Esophagus muscularis mucosa (tissue), 4 donors: ENCODE measurements around a stretch of chr5.

GRCh38 chr5:92546-93088 is 649 bp downstream of the PLEKHG4B start:
- PRO-cap, result no peak
- RAMPAGE, long total RNA, 4 experiments, result no peak in any of the 4 experiments

GRCh38 chr5:218460-219414 is 617 bp downstream of the SDHA start:
- PRO-cap, result no peak
- RAMPAGE, long total RNA, 4 experiments, result no peak in any of the 4 experiments

DNA sequence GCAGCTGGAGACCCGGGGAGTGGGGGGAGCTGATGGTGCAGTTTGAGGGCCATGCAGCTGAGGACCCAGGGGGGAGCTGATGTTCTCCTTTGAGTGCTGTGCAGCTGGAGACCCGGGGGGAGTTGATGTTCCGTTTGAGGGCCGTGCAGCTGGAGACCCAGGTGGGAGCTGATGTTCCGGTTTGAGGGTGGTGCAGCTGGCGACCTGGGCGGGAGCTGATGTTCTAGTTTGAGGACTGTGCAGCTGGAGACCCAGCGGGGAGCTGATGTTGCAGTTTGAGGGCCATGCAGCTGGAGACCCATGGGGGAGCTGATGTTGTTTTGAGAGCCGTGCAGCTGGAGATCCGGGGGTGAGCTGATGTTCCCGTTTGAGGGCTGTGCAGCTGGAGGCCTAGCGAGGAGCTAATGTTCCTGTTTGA is 14.6 kb downstream of the PDCD6 start:
- PRO-cap, result no peak
- RAMPAGE, long total RNA, 4 experiments, result no peak in any of the 4 experiments

DNA sequence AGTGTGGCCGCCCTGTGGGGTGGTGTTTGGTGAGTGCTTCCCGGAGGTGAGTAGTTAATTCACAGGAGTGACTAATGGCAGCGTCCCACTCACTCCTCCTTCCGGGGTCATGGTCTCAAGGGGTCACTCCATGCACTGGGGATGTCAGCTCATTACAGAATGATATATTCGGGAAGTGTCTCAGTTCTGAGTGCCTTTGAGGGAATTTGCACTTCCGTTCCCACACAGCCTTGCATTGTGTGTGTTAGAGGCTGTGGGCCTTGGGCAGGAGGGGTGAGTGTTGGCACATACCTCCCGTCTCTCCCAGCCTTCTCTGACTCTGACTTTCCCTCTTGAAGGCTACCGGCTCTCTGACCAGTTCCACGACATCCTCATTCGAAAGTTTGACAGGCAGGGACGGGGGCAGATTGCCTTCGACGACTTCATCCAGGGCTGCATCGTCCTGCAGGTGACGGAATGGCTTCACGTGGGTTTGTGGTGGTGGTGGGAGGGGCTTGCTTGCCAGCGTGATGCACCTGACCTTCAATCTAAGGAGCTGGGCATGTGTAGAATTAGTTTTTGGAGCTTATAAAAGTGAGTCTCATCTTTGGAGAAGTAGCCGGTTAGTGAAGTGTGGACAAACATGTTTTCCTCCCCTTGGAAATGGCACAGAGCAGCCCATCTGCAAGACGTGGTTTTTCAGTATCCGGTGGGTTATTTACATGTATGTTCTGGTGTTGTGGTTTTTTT is 10.4 kb upstream of the AHRR start:
- PRO-cap, result no peak
- RAMPAGE, long total RNA, 4 experiments, result no peak in any of the 4 experiments

DNA sequence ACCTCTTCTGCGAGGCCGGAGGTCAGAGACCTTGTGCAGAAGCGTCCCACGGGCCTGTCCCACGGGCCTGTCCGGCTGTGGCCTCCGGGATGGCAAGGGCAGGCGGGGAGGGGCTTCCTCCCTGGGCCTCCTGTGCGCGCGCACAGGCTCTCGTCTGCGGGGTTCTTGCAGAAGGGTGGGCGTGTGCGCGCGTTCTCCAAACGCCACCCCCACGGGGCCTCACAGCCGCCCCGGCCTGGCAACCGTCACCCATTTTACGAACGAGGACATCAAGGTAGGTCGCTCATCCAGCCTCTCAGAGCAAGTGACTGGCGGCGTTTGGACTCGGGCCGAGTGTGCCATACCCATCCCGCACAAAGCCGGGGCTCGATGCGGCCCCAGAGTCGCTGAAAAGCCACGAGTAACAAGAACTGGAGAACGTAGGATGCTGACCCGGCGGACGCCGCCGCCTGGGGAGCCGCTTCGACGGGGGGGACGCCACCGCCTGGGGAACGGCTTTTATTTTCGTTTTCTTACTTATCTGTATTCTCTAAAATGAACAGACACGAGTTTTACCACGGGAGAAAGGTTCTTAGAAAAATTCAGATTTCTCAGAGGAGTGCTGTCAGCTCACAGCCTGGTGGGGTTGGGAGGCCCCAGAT is 995 bp downstream of the AHRR start:
- PRO-cap, result no peak
- RAMPAGE, long total RNA, 4 experiments, result no peak in any of the 4 experiments

GRCh38 chr5:399624-400735 is 43.0 kb upstream of the EXOC3 start:
- PRO-cap, result unidirectional peak, minus-strand start at chr5:400003
- RAMPAGE, long total RNA, 4 experiments, result no peak in any of the 4 experiments

GRCh38 chr5:447228-447992 is 4.4 kb downstream of the EXOC3 start:
- PRO-cap, result no peak
- RAMPAGE, long total RNA, 4 experiments, result no peak in any of the 4 experiments

DNA sequence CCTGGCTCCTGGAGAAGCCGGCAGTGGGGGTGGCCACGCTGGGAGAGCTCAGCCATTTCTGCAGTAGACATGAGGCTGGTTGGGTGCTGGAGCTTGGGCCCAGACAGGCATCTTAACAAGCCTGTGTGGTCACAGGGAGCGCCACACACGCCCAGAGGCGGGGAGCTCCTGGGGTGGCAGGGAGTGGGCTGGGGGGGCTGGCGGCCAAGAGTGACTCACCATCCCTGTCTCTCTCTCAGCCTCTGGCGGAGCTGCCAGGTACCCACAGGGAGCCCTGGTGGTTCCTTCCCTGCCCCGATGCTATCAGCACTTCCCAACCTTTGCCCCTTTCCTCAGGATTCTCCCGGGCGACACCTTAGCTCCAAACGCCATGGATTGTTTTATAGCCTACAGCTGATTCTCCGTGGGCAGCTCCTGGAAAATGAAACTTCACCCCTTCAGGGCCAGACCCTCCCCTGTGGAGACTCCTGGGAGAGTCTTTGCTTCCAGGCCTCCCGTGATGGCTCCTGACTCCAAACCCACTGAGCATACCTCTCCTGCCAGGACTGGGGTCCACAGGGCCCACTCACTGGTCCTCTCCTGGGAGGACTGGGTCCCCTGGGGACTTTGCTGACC is 5.5 kb downstream of the SLC9A3 start:
- PRO-cap, result no peak
- RAMPAGE, long total RNA, 4 experiments, result no peak in any of the 4 experiments

- PRO-cap, result no peak
- RAMPAGE, long total RNA, 4 experiments, result no peak in any of the 4 experiments
Observed at GRCh38 chr5:538947-539706, 14.9 kb upstream of the SLC9A3 start.

- PRO-cap, result no peak
- RAMPAGE, long total RNA, 4 experiments, result no peak in any of the 4 experiments
Observed at GRCh38 chr5:546617-547038, 22.4 kb upstream of the SLC9A3 start.

- PRO-cap, result no peak
- RAMPAGE, long total RNA, 4 experiments, result no peak in any of the 4 experiments
Observed at GRCh38 chr5:661295-661934, 31.7 kb downstream of the TPPP start.

DNA sequence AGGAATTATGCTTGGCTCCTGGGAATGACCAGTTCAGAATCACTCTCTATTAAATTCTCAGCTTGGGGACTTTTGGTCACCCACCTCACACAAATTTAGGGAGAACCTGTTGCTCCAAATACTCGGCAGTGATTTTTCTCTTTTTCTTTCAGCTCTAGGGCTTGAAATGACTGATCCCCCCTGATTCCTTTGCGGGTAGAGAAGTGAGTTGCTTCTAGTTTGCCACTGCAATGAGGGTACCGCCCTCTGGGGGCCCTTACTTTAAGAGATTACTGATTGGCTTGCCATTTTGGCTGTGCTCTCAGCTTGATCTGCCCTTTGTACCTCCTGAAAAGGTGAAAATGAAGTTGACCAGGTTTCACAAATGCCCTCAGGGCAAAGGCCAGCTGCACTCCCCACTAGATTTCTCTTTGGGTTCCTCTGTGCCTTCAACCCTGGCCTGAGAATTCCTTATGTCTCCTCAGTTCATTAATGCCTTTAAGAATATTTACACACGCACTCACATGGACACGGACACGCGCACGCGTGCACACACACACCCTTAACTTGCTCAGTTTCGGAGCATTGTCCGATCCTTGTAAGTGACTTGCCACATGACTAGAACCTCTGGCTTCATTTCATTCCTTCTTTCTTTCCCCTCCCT is 20.6 kb upstream of the TPPP start:
- PRO-cap, result no peak
- RAMPAGE, long total RNA, 4 experiments, result no peak in any of the 4 experiments

DNA sequence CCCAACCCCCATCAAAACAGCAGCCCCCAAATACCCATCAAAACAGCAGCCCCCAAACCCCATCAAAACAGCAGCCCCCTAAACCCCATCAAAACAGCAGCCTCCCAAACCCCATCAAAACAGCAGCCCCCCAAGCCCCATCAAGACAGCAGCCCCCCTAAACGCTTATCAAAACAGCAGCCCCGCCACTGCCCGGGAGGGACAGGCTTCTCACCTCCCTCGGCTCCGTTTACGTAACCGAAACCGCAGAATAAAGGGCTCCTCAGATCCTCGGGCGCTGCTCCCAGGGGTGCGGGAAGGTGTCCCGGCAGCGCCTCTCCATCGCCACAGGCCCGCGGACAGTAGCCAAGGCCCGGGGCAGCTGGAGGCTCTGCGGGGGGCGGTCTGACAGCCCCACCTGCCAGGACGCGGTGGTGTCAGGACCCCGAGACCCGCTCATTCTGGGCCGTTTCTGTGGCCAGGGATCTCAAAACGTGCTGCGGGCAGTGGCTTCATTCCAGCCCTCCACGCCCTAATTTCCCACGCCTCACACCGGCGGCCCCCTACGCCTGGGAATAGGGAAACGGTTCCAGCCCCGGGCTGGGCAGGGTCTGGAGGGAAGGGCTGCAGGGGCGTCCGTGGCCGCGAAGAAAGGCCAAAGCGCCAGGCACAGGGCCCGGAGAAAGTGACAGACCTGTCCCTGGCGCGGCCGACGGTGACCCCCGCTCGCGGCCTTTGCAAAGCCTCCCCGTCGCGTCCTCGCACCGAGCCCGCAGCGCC is 622 bp downstream of the ZDHHC11B start:
- PRO-cap, result unidirectional peak, plus-strand start at position 265 of the sequence
- RAMPAGE, long total RNA, 4 experiments, result no peak in any of the 4 experiments

GRCh38 chr5:862077-862945 is 11.5 kb upstream of the ZDHHC11 start:
- PRO-cap, result no peak
- RAMPAGE, long total RNA, 4 experiments, result no peak in any of the 4 experiments

GRCh38 chr5:948219-948876 is 55.7 kb downstream of the TRIP13 start:
- PRO-cap, result no peak
- RAMPAGE, long total RNA, 4 experiments, result no peak in any of the 4 experiments

DNA sequence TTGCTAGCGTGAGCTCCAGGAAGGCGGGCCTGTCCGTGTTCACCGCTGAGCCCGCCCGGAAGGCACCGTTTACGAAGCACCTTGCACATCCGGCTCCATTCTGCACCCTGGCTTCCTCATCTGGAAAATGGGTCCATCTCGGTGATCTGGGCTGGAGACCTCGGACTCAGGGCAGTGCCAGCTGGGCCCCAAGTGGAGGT is 52.5 kb upstream of the NKD2 start:
- PRO-cap, result no peak
- RAMPAGE, long total RNA, 4 experiments, result no peak in any of the 4 experiments

- PRO-cap, result no peak
- RAMPAGE, long total RNA, 4 experiments, result no peak in any of the 4 experiments
Observed at GRCh38 chr5:1041363-1042064, 32.9 kb downstream of the NKD2 start.

- PRO-cap, result no peak
- RAMPAGE, long total RNA, 4 experiments, result no peak in any of the 4 experiments
Observed at GRCh38 chr5:1055047-1055670, 46.6 kb downstream of the NKD2 start.

DNA sequence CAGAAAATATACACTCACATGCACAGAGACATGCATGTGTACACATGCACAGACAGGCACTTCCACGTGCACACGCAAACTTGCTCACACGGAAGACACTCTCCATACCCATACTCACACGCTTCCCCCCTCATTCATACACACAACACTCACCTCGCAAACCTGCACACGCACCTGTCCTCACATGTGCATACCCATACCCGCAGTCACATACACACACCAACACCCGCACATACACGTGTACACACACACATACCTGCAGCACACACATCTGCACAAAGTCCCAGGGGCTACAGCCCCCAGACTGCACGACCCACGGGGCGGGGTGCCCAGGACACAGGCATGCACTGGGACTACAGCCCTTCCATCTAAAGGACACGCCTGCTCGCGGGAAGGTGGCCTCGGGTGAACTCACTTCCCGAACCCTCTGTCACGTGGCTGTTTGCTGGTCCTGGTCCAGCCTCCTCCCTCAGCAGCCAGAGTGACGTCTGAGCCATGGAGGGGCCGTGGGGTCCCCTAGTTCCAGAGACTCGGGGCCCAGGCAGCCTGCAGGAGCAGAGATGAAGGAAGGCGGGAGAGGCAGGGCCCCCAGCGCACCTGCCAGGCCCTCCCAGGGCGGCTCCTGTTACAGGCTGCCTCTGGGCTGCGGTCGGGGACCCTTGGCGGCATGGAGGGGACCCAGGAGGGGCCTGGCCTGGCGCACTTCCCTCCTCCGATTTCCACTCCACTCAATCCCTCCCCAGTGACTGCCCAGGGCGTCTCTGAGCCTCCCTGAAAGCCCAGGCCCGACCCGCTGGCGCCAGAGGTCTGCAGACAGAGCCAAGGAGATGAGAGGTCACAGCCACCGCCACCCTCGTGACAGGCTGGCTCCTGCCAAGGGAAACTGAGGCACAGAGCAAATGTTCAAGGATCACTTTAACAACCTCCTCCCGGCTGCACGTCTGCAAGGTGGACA is 8.2 kb downstream of the SLC12A7 start:
- PRO-cap, result unidirectional peak, plus-strand start at position 525 of the sequence
- RAMPAGE, long total RNA, 4 experiments, result no peak in any of the 4 experiments

DNA sequence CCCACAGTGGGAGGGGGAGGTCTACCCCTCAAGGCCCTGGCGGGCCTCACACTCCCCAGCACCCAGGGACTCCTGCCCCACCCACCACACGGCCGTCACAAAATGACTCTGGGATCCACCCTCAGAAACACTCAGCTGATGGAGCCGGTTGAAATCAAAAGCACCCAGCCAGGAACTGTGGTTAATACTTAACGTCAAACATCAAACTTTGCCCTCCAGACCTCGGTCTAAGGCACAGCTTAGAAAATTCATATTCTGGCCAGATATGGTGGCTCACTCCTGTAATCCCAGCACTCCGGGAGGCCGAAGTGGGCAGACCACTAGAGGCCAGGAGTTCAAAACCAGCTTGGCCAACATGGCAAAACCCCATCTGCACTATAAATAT is 6.0 kb downstream of the SLC12A7 start:
- PRO-cap, result no peak
- RAMPAGE, long total RNA, 4 experiments, result no peak in any of the 4 experiments